ENCODE measurements around a stretch of chr4.

DNA sequence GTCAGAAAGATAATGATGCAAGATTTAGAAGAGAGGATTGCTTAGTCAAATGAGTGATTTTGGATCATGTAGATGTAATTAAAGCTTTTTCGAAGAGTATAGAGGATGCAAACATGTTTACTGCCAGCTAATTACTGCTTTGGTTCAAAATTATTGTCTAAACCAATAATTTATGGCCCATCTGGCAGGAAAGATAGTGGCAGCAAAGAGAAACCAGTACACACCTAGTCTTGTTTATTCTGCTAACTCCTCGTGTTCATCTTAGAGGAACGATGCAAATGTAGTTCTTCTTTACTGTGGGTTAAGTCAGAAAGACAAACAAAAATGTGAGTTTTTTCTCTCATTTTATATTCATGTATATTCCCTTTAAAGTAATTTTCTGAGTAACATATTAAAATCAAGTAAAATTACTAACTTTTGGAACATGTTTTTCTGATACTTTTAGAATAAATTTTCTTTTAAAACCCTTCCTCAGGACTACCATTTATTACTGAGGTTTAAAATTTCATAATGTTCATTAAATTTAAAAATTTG, 82.2 kb downstream of the PDLIM5 start:
- PRO-cap, 2 experiments: no peak in any of the 2 experiments

- PRO-cap, 2 experiments: no peak in any of the 2 experiments
These were observed 112.5 kb downstream of the PDLIM5 start for GRCh38 chr4:94564143-94564838.

DNA sequence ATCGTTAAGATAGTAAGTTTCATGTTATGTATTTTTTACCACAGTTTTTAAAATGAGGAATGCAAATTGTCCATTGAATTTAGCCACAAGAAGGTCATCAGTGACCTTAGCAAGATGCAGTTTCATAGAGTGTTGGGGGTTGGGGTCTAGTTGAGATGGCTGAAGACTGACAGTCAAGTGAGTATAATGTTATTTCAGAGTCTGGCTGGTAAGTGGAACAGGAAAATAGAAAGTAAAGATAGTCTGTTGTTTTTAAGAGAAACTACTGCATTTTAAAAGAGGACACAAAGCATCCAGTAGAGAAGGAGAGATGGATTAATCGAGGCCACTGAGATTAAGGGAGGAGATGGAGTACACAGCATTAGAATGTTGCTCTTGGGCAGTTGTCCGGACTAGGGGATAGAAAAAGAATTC, 152.9 kb upstream of the BMPR1B start:
- PRO-cap, 2 experiments: no peak in any of the 2 experiments

- PRO-cap, 2 experiments: no peak in any of the 2 experiments
These were observed 91.5 kb upstream of the BMPR1B start for GRCh38 chr4:94666187-94666695.

DNA sequence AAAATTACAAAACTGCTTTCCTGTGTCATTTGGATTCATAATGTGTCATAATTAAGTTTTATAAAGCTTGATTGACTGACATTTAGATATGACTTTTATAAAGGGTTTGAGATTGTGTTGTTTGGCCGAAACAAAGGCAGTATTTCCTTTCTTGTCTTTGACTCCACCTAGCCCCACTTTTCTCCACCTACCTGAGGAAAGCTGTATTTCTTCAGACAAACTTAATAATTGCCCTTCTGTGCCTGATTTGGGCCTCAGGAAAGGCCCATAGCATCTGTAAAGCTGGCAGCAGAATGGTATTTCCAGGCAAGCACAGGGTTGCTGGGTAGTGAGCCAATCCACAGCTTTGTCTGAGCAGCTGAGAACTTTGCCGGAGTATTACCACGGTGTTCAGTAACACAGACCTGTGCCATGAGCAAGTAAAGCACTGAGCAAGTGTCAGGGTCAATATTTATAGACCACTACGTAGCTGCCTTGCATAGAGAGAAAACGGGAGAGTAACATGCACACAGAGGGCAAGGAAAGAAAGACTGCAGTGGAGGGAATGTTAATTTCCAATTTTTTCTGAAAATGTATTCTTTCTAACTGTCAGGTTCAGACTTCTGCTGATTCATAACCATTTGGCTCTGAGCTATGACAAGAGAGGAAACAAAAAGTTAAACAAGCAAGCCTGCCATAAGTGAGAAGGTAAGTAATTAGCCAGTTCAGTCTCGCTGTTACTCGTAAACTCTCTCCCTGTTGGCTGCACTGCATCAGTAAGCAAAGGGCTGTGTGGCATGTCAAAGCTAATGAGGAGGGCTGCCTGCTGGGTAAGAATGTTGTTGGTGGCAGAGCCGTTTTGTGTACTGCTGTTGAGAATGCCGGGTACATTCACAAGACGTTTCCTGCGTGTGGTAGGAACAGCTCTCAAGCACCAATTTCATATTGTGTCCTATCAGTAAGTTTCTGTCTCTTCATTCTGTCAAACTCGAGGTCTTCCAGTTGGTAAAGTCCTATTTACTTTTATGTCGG, 238.0 kb downstream of the BMPR1B start:
- PRO-cap, 2 experiments: peak in 1 of 2 experiments; most common plus-strand start position 393 of the sequence (in 1); most common minus-strand start position 269 of the sequence (in 1)

DNA sequence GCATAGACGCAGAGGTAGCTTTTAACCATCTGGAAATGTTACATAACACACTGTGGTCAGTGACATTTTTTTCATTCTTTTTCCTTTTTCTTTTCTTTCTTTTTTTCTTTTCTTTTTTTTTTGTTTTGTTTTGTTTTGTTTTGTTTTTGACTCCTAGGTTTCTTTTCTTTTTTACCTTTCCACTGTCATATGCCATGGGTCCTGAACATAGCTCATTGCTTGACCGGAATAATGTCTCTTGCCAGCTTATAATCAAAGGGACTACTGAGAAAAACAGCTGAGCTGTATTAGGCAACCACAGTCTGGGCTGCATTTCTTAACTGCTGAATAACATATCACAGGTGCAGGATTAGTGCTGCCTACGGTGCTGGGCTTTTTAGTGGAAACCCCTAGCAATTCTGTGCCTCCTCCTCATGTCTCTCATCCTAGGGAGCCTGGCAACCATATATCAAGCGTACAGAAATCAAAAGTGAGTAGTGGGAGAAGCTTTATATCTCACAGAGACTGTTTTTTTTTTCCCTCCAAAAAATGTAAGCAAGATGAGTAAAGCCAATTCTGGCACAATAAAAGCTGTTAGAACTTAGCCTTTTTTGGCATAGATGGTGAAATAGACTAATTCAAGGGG, 333.5 kb downstream of the BMPR1B start:
- PRO-cap, 2 experiments: no peak in any of the 2 experiments

- PRO-cap, 2 experiments: no peak in any of the 2 experiments
These were observed 20.3 kb downstream of the UNC5C start for GRCh38 chr4:95528412-95528881.

DNA sequence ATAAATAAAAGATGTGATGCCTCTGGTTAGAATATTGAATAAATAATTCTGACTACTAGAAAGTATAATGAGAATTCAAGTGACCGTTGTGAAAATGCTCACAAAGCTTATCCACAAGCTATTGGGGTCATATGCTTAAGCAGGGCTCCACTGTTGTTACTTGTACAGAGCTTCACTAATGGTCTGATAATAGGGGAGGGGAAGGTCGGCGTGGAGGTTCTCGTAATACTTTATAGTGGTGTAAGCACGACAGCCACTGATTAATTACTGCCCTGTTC, 11.7 kb downstream of the UNC5C start:
- PRO-cap, 2 experiments: peak in 1 of 2 experiments; most common plus-strand start position 178 of the sequence (in 1)

DNA sequence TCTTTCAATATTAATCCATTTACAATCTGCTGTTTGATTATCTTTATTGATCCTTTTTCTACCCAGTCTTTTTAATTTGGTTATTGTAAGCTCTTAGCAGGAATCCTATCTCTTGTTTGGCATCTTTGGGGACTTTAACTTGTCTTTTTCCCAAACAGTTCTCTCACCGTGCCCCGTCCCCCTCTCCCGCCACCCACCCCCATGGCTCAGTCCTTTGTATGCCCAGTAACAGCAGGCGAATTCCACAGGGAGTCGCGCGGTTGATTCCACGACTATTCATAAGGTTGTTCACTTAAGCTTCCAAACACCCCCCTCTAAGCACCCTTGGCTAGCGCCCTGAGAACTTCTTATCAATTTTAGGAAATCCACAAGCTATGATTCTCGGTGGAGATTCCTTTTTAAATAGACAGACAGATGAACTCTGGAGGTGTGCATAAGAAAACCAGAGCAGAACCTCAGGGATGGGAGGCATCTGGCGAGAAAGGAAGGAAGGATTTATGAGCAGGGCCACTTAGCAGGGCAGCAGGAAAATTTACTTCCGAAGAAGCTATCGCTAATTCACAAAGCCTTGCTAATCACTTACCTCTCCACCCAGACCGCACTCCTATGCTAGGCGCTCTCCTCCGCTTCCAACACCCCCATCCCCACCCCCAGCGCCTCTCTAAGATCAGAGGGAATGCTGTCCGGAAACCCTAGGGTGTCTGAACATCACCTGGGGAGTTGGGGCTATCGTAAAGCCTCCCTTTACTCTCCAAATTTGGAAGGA, 1.8 kb downstream of the UNC5C start:
- PRO-cap, 2 experiments: peak in 1 of 2 experiments; most common plus-strand start position 225 of the sequence (in 1)

GRCh38 chr4:95954029-95954454, 114.1 kb downstream of the PDHA2 start:
- PRO-cap, 2 experiments: no peak in any of the 2 experiments

DNA sequence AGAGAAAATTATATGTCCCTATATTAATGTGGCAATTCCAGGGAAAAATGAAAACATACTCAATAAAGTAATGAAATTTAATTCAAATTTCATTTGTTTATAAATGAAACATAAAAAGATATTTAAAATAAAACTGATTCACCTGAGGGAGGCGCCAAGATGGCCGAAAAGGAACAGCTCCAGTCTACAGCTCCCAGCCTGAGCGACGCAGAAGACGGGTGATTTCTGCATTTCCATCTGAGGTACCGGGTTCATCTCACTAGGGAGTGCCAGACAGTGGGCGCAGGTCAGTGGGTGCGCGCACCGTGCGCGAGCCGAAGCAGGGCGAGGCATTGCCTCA, 510.0 kb downstream of the STPG2 start:
- PRO-cap, 2 experiments: no peak in any of the 2 experiments

- PRO-cap, 2 experiments: no peak in any of the 2 experiments
These were observed 54.1 kb downstream of the RAP1GDS1 start for GRCh38 chr4:98315271-98315693.

DNA sequence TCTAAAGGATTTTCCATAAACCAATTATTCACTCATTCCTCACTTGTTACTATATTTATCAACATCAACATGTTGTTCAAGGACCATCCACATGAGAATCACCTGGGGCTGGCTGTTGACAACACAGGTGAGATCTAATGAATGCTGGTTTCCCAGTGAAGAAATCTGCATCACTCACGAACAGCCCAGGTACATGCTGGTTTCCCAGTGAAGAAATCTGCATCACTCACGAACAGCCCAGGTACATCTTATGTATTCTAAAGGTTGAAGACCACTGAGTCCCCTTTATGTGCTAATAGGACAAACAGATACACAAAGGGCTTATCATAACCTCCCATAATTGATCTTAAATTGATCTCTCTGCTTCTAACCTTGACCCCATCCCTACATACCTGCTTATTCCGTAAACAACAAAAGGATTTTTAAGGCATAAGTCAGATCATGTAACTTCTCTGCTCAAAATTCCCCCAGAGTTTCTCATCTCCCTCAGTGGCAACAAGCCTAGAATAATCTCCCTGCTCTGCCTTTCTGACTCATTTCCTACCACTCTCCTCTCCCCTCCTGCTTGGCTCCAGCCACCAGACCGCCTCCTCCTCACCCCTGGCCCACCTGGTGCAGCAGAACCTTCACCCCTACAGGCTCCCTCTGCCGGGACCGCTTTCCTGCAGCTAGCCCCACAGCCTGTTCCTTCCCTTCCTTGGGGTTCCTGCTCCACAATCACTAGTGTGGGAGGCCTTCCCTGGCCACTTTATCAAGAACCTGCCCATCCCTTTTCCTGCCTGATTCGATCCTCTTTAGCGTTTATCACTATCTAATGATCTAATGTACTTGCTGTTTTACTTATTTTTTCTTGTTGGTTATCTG, 32.2 kb downstream of the TSPAN5 start:
- PRO-cap, 2 experiments: no peak in any of the 2 experiments

DNA sequence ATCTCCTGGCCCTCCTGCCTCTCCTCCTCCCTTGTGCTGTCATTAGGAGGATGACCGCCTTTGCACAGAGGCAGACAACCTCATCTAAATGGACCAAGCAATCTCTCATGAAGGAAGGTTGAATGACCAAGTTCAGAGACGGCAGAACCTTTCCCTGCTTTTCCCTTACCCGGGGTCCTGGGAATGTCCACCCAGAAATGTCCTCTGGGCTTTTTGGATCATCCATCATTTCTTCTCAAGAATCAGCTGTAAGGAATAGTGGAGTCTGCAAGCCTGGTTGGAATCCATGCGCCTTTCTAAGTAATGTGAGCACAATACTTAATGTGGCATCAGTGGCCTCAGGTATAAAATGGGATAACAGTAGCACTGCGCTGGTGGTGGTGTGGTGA, 115.5 kb upstream of the TSPAN5 start:
- PRO-cap, 2 experiments: no peak in any of the 2 experiments

DNA sequence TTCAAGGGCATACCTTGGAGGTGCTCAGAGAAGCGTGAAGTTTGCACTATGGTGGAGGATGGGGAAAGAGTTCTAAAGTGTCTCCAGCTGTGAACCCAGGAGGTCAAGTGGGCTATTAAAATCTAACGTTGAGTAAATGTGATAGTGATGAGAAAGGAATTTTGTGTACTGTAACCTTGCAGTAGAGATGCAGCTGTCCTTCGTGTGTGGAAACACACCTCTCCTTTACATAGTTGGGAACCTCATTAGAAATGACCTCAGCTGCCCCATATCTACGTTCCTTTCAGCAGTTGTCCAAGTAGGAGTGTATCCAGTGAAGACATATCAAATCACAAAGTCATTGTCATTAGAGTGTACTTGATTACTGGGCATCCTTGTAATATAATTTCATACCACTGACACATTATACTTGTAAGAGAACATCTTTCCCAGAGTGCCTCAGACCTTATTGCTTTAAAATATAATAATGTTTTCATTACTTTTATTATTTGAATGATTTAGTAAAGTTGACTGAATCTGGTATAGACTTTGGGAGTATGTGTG, 26.4 kb downstream of the ADH5 start:
- PRO-cap, 2 experiments: no peak in any of the 2 experiments

DNA sequence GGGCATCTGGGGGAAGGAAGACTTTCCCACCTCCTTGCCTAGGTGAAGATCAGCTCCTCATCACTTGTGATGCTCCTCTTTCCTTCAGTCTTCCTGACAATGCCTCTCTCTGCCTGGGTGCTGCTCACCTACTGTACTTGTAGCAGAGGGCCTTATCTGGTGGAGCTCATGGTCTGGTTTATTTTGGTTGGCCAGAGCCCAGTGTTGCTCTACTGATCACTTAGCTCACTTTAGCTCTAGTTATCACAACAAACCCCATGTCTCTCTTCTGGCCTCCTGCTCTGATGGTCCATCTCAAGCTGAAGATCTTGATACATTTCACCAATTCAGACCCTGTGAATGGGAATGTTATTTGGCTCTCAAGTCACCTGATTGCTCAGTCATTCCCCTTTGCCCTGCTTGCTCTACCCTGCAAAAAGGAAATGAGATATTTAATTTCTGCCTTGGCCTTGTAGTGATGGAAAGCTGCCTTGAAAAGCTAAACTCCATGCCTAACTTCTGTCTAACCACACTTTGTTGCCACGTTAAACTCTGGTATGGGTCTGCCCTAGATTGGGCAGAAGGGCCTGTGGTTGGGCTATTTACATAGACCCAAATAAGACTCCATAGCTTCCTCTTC, 30.3 kb upstream of the ADH1C start:
- PRO-cap, 2 experiments: no peak in any of the 2 experiments

DNA sequence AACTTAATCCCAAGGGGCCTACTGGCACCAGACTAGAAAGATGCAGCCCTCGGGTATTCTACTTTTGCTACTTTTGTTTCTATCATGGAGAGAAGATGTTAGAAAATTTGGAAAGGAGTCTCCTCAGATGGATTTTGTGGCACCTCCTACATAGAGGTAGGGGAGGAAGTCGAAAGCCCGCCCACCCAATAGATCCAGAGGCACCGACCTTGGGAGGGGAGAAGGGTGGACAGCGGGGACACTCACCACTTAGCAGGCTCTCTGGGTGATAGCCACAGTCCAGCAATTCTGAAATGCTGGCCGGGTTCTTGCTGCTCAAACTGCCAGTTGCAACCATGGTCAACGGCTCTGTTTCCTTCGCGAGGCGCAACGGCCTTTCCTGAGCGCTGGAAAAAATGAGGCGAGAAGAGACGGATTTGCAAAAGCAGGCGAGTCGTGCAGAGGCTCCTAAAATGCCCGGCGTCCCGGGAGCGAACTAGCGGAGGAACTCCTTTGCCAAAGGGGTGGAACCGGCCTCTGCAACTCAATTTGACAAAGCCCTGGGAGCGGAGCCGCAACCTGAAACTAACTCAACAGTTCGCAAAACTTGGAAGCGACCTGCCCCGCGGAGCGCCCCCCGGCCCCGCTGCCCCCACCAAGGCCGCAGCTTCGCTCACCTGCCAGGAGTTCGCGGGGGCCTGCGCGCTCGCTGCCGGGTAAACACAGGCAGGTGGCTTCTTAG, 461 bp downstream of the DDIT4L start:
- PRO-cap, 2 experiments: peak in 1 of 2 experiments; most common minus-strand start position 396 of the sequence (in 1)

DNA sequence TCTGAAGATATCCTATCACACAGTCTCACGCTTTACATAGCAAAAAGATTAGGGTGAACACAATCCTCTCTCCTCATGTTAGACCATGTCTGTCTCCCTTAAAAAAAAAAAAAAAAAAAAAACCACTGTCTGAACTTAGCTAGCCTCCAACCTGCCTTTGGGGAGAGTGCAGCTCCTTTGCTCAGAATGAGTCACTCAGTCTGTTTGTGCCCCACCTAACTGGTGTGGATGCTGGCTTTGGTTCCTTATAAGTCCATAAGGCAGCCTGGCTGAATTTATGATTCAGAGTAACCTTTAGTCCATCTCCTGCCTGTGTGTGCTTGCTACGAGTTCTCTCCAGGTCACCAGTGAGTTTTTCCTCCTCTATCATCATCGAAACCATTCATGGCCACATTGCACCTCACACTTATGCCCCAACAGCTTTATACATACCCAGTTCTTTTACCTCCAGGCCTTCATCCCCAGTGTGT, 220.6 kb upstream of the EMCN start:
- PRO-cap, 2 experiments: no peak in any of the 2 experiments

- PRO-cap, 2 experiments: no peak in any of the 2 experiments
These were observed 361.1 kb downstream of the PPP3CA start for GRCh38 chr4:100986075-100986690.

- PRO-cap, 2 experiments: no peak in any of the 2 experiments
These were observed 326.4 kb downstream of the PPP3CA start for GRCh38 chr4:101020826-101021411.